ENCODE results near the genes SEC22B and H3-7.

GRCh38 chr1:119679133-119679572, 31.1 kb upstream of the ZNF697 start:
- PRO-cap, 2 experiments: no peak in any of the 2 experiments

DNA sequence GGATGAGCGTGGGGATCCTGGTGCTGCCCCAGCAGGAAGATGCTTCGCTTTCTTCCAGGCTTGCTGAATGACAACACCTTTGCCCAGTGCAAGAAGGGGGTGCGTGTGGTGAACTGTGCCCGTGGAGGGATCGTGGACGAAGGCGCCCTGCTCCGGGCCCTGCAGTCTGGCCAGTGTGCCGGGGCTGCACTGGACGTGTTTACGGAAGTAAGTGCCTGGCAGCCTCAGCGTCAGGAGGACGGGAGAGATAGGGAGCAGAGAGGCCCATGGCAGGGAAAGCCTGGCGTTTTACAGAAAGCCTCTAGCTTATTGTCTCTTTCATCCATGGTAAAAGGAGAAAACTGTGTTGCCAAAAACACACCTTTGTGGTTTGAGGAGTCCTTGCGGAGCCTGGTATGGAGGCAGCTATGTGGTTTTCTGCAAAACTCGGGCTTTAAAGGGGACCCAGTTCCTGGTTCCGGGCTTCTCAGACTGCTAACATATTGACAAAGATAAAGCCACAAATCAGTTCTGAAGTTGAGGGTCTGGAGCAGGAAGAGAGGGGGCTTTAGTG, 23.6 kb downstream of the PHGDH start:
- PRO-cap, 2 experiments: peak in 2 of 2 experiments; most common plus-strand start position 227 of the sequence (in 2); most common minus-strand start position 168 of the sequence (in 1)

GRCh38 chr1:119779746-119780637, 11.3 kb upstream of the HMGCS2 start:
- PRO-cap, 2 experiments: peak in 2 of 2 experiments; most common minus-strand start chr1:119780208 (in 2)

DNA sequence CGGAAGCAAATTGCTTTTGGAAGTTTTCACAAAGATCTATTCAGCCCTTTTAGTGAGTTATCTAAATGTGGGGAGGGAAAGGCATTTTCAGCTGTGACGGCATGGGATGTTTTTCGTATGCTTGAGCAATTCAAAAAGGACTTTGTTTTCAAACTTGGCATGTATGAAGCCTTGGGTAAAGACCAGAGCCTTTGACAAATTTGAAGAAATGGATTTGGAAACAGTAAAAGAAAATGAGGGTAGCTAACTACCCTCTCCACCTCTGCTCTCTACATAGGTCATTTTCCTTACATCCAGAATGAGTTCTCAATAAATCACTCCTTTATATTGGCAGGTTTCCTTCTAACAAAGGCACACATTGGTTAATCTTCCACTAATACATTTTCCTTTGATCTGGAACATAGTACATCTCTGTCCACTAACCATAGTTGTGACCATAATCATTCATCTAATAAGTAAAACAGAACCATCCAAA, 66.1 kb upstream of the ADAM30 start:
- PRO-cap, 2 experiments: no peak in any of the 2 experiments

- PRO-cap, 2 experiments: no peak in any of the 2 experiments
Observed at GRCh38 chr1:119980078-119980486, 83.8 kb upstream of the ADAM30 start.

DNA sequence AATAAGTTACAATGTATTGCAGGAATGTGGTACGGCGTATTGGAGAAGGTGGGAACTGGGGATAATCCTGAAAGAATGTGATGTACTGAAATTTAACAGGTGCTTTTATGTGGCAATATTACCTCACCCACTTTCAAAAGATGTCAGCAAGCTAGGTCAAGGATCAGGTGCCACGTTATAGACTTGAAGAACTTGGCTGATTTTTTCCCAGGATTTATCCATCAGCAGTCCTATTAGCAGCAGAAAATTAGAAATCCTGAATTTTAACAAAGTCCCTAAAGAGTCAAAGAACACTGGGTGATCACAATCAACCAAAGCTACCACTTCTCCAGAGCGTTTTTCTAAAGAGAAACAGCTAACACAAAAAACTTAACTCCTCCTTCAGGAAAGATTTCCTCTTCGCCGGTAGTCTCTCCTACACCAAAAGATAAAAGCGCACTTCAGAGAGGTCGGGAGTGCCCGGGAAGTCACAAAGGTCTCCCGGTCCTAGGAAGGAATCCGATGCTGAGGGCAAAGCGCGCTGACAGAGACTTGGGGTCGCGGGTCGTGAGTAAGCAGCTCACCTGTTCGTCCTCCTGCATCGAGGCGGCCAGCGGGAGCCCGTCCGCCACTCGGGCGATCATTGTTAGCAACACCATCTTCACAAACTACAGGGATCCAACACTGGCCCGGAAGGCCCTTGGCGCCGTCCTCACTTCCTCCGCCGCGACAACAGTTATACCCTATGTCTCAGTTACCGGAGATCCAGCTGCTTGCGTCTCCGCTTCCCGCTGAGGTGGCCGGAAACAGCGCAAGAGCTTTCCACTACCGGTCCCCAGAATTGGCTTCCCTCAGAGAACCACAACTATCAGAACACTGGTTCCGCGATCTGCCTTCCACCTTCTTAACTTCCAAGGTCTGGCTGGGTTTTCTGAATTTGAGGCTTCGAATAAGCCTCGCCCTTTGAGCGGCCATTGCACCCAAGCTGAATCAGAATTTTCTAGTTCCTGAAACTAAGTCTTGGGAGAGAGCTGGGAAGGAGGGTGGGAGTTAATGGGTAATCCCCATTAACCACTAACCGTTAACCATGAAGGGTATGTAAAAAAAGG, at the start of gene SEC22B:
Gene SEC22B (minus strand): TSS at position 777 of the 1,088 bp plus-strand sequence.
- PRO-cap, 2 experiments: peak in 2 of 2 experiments; most common plus-strand start position 850 of the sequence (in 1); most common minus-strand start position 777 of the sequence (in 2)

GRCh38 chr1:120277576-120277945, 101.2 kb upstream of the SEC22B start:
- PRO-cap, 2 experiments: no peak in any of the 2 experiments

GRCh38 chr1:120340504-120341230, 74.2 kb upstream of the NBPF8 start:
- PRO-cap, 2 experiments: peak in 2 of 2 experiments; most common plus-strand start chr1:120341067 (in 1)

DNA sequence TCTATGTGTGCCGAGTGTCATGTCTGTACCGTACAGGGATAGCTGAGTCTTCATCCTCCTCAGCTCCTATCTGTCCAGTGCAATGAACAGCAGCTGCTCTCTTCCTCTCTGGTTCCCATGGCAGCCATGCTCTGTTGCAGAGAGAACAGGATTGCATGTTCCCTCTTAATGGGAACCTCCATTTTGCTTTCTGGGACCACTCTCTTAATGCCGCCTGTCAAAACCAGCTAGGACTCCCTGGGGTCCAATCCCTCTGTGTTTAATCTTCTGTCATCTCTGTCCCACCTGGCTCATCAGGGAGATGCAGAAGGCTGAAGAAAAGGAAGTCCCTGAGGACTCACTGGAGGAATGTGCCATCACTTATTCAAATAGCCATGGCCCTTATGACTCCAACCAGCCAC, 38.8 kb downstream of the NBPF8 start:
- PRO-cap, 2 experiments: no peak in any of the 2 experiments

- PRO-cap, 2 experiments: no peak in any of the 2 experiments
Observed at GRCh38 chr1:120552287-120552613, 137.4 kb downstream of the NBPF8 start.

DNA sequence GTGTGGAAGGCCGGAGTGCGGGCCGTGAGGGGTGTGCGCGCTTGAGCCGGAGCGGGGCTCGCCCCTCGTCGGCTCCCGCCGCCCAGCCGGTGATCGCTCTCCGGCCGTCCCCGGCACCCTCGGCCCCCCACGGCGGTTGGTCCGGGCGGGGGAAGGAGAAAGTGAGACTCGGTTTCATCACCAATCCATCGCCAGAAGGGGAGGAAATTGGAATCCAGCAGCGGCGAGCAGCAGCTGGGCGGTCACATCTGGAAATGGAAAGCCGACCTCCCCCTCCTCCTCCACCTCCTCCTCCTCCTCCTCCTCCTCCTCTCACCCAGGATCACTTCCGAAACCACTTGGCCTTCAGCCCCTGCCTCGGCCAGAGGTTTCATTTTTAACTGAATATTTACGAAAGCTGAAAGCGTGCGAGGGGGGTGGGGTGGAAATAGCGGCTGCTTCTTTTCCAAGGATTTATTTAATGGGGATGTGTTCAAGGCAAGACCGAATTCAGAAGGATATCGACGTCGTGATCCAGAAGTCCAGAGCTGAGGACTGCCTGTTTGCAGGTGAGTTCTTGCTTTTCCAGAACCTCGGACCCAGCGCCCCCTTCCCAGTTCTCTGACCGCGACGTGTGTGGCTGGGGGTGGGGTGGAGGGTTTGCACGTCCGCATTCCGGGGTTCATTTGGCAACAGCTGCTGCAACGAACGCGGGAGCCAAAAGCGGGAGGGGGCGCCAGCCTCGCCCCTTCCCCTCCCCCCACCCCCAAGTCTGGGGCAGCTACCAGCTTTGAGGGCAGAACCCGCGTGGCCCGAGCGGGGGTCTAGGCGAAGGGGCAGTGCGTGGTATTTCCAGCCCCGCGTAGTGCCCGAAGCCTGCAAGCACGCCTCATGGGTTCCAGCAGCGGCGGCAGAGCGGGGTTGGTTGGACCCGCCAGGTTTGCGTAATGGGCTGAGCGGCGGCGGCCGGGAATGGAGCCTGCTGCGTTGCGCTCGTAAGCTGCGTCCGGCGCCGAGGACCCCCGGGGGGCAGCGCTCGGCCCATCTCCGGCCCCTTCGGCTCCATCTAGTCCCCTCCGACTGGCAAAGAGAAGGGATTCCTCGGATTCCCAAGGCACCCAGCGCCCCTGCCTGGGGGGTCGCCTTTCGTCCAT, 23.7 kb downstream of the PPIAL4A start:
- PRO-cap, 2 experiments: no peak in any of the 2 experiments

- PRO-cap, 2 experiments: no peak in any of the 2 experiments
Observed at GRCh38 chr1:120914036-120914673, 24.6 kb downstream of the PPIAL4A start.

- PRO-cap, 2 experiments: no peak in any of the 2 experiments
Observed at GRCh38 chr1:121020559-121021209, 131.1 kb downstream of the PPIAL4A start.

DNA sequence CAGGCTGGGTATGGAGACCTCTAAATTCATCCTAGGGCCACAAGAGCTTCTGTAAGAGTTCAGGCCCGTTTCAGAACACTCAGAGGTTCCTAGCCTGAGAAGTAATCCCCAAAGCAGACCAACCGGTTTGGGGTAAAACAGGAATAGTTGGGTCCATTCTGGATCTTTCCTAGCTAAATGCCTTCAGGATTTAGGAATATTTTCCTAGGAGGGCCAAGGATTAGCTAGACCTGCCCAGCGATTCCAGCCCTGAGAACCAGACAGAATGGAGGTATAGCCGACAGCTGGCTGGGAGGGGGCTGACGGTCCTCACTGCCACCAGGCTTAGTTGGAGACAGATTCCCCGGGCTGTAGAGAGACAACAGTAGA, 85.8 kb downstream of the FAM72B start:
- PRO-cap, 2 experiments: no peak in any of the 2 experiments

DNA sequence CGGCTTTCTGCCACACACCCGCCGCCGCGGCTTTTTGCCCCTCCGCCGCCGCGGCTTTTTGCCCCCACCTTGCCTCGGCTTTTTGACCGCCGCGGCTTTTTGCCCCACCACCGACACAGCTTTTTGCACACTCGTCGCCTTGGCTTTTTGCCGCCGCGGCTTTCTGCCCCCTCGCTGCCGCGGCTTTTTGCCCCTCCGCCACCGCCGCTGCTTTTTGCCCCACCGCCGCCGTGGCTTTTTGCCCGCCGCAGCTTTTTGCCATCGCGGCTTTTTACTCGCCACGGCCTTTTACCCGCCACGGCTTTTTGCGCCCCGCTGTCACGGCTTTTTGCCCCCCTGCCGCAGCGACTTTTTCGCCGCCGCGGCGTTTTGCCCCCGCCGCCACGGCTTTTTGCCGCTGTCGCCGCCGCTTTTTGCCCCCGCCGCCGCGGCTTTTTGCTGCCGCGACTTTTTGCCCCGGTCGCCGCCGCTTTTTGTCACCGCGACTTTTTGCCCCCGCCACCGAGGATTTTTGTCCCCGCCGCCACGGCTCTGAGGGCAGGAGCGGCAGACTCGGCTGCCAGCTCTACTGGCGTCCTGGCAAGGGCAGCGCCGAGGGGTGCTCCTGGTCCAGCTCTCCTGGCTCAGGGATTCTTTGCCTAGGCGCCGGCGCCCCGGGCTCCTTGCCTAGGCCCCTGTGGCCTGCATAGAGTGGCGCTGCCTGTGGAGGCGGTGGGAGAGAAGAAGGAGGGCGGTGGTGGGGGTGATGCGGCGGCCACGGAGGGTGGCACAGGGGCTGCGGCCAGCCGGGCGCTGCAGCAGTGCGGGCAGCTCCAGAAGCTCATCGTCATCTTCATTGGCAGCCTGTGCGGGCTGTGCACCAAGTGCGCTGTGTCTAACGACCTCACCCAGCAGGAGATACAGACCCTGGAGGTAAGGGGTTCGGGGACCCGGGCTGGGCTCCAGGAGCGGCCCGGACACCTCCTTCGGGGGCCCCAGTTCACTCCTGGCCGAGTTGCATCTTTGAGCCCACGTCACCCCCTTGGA, 211.9 kb downstream of the SRGAP2C start:
- PRO-cap, 2 experiments: peak in 1 of 2 experiments; most common minus-strand start position 570 of the sequence (in 1)

DNA sequence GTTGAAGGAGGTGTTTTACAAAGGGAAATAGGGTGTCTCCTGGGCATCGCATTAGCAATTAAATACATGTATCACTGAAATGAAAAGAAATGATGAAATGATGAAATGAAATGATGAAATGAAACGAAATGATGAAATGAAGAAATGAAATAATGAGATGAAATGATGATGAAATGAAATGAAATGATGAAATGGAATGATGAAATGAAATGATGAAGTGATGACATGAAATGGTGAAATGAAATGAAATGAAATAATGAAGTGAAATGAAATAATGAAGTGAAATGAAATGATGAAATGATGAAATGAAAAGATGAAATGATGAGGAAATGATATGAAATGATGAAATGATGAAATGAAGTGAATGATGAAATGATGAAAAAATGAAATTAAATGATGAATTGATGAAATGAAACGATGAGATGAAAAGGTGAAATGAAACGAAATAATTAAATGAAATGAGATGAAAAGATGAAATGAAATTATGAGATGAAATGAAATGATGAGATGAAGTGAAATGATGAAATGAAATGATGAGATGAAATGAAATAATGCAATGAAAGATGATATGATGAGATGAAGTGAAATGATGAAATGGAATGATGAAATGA, 215.4 kb downstream of the SRGAP2C start:
- PRO-cap, 2 experiments: no peak in any of the 2 experiments

- PRO-cap, 2 experiments: no peak in any of the 2 experiments
Observed at GRCh38 chr1:121458677-121459170, 273.9 kb downstream of the SRGAP2C start.

- PRO-cap, 2 experiments: no peak in any of the 2 experiments
Observed at GRCh38 chr1:143905481-143906305, at the start of gene H3-7. H3-7 (minus strand) TSS chr1:143905977.

GRCh38 chr1:144545464-144546132, 47.1 kb upstream of the PPIAL4F start:
- PRO-cap, 2 experiments: no peak in any of the 2 experiments

DNA sequence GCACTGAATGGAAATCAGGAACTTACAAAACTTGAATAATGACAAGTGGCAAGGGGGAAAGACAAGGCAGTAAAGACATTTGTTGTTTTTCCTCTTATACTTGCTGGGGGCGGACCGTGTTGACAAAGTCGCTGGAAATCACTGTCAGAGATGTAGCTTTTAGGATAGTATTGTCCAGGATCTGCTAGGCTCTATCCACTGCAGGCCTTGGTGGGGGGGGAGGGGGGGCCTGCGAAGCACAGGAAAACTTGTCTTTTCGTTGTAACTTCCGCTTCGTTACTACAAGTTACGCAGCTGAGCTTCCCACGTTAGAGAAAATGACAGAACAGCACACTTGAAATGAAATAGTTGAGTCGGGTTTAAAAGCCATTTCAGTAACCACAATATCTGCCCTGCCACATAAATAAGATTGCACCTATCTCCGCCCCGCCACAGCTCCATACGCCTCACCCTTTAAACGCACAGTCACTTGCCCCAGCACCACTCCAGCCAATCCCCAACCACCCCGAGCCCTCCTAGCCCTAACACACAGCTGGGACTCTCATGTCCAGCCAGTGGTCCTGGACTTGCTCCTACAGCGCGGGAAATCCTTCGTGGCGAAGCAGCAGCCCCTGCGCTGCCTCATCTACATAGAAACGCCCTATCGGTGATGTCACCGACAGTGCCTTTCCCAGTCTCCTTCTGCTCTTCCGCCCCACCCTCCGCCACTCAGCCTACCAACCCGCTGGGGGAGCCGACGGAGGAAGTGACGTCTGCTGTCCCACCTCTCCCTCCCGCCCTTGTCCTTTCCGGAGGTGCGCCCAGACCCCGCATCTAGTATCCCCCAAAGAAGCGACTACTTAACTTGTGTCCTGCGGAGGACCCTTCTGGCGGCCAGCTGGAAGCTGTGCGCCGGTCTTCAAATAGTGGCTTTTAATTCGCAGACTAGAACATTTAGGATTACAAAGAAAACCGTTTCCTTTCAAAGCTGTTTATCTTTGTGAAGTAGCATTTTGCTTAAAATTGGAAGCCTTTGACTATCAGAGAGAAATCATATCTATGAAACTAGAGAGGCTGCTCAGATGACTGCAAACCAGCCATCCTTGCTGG, 46.2 kb upstream of the PPIAL4F start:
- PRO-cap, 2 experiments: peak in 2 of 2 experiments; most common plus-strand start position 842 of the sequence (in 2); most common minus-strand start position 627 of the sequence (in 2)